ENCODE data around the gene GSTO2.

DNA sequence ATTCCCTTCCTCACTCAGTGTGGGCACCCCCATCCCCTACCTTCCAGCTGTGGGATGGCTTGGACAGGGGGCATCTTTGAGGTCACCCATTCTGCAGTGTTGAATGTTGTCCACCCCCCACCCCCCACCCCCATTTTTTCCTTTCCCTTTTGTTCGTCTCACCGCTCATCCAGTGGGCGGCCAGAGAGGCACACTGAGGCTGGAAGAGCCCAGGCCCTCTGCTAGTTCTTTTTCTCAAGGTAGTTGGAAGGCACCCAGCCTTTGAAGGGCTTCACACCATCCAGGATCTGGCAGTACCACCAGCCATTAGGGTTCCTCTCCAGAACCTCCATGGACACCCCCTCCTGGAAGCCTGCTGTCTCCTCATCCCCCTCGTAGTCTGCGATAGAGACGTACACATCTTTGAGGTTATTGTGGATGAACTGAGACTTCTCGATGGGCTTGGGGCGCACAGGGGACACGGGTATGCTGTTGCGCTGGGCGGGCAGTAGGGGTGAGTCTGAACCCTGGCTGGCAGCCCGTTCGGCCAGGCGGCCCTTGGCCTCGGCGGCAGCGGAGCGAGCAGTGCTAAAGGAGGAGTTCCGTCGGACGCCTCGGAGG, 108.2 kb downstream of the NEURL1 start:
- PRO-cap = no peak
- RAMPAGE, long total RNA, 2 experiments = no peak in any of the 2 experiments

- PRO-cap = no peak
- RAMPAGE, long total RNA, 2 experiments = no peak in any of the 2 experiments
These were observed 158.7 kb downstream of the NEURL1 start for GRCh38 chr10:103651796-103652932.

DNA sequence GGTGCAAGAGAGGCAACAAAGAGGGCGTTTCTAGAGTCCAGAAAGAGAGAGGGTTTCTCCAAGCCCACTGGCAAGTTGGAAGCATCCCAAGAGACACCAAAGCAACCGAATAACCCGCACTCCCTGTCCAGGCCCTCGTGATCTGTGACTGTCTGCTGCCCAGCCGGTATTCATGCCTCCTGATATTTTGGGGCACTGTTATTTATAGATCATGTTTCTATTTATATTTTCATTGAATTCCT, 103.7 kb downstream of the SH3PXD2A start:
- PRO-cap = no peak
- RAMPAGE, long total RNA, 2 experiments = no peak in any of the 2 experiments

DNA sequence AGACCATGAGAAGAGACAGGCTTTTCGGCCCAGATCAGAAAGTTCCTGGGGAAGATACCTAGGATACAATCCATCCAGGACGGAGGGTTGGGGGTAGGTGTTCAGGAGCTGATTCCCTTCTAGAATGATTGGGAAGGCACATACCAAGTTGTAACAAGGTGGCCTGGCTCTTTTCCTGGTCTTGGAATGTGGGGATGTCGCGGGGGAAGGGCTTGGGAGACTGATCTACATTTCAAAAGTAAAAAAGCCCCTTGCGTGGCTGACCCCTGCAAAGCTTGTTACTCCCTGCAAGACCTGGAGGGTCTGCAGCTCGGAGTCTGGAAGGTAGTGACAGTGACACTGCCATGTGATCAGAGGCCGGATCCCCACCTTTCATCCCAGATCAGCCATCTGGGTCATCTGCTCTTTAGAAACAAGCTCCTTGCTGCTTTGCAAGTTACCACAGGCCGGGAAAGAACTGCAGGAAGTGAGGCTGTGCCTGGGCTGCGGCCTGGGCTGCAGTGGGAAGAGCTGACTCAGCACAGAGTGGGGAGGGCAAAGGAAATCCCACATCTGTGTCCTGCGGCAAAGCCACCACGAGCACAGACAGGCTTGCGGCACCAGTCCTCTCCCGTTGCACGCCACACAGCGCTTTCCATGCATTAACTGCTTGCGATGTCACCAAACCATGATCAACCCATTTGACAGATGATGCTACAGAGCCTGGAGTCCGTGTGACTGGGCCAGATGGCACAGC, 97.8 kb downstream of the SH3PXD2A start:
- PRO-cap = no peak
- RAMPAGE, long total RNA, 2 experiments = no peak in any of the 2 experiments

DNA sequence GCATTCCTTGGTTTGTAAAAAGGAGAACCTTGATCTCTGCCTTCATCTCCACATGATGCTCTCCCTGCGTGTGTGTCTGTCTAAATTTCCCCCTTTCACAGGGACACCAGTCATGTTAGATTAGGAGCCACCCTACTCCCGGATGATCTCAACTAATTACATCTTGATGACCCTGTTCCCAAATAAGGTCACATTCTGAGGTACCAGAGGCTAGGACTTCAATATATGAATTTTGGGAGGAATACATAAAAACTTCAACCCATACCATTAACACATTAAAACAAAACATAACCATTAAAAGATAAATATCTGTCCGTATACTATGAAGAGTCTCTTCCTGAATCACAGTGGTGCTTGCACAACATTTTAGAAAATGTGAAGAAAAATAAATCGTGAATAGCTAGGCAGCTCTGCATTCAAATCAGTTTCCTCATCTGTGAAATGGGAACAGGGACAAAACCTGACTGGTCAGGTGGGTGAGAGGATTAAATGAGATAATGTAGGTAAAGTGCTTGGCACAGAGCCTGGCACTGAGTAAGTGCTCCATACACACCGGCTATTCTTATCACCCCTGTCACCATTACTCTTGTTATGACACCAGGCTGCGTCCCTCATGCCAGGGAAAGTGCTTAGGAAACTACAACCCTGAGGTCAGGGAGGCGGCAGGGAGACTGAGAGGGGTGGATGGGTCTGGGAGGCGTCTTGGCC, 78.6 kb downstream of the SH3PXD2A start:
- PRO-cap = no peak
- RAMPAGE, long total RNA, 2 experiments = no peak in any of the 2 experiments

- PRO-cap = no peak
- RAMPAGE, long total RNA, 2 experiments = no peak in any of the 2 experiments
These were observed 19.0 kb downstream of the SH3PXD2A start for GRCh38 chr10:103836449-103836775.

DNA sequence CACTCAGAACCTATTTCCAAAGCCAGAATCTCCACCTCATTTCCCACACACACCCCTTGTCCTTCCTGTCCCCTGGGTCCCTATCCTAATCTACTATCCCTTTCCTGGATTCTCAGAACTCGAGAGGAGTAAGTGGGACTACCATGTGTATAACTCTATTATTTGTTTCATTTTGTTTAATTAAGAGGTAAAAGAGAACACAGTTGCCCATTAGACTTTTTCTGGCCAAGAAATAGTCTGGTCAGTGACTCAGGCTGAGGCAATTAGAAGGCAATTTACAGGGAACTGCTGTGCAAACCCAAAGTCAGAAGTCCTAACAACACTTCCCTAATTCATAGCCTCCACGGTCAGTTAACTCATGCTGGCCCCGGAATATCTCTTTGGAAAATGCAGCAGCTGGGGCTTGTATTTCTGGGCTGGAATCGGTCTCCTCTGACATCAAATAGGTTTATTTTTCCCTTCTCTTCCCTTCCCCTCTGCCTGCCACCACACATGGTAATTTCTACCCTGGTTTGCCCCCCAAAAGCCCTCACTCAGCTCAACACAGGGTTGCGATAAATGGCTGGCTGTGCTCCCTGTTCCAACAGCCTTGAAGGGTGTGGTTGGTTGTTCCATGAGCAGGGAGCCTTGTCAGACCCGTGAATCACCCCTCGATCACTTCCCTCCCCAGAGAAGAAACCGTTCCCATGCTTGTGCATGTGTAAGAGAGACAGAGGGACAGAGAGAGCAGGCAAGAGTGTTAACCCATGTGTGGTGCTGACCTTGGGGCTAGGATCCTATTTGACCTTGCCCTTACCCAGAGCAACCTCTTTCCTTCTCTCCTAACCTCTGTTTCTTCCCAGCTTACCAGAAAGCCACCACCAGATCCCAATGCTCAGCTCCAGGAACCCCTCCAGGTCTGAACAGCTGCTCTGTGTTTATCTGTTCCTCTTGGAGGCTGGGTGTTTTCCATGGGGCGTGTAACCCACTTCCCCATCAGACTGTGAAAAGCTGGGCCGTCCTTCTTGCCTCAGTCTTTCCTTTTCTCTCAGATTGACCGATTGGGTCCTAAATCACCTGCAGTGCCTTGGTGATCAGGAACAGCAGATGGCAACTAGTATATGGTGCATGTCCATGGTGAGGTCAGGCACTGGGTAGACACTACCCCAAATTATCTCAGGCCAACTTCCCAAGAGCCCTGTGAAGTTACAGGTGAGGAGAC, 5.2 kb downstream of the SH3PXD2A start:
- PRO-cap = no peak
- RAMPAGE, long total RNA, 2 experiments = no peak in any of the 2 experiments

DNA sequence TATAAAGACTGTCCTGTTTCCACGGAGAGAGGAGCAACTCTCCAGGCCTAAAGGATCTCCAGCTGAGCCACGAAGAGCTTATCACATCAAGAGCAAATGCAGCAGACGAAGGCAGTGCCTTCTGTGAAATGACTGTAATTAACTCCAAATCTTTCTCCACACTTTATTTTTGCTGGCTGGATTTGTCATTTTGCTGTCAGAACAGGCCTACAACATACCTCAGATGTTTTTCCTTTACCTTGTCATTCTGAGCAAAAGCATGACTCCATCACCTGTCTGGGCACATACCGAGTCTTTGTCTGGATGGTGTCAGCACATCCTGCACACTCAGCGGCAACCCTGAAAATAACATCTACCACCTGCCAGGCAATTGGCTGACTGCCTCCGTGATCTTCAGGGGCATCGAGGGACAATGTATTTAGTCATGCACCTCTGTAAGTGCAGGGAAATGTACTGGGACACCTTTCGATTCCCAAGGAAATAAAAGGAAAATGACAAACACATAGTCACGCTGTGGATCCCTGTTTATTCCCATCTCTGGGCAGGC, 26.3 kb upstream of the SH3PXD2A start:
- PRO-cap = no peak
- RAMPAGE, long total RNA, 2 experiments = no peak in any of the 2 experiments

- PRO-cap = no peak
- RAMPAGE, long total RNA, 2 experiments = no peak in any of the 2 experiments
These were observed 23.6 kb downstream of the STN1 start for GRCh38 chr10:103894241-103894935.

DNA sequence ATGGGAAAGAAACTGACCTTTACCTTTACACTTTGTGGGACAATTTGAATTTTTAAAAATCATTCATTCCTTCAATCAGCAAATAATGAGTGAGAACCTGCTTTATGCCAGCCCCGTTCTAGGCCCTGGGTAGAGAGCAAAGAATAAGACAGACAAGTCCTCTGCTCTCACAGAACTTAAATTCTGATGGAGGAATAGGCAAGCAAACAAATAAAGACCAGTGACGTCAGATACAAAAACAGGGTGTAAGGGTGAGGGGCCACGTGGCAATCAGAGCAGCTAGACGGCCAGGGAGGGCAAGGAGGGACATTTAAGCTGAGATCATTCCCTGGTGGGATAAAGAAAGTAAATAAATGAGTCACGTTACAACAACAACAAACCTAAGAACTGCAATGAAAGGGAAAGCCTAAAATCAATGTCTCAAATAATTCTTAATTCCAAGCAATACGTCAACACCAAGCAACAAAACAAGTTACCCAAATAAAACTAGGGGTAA, 21.8 kb downstream of the STN1 start:
- PRO-cap = no peak
- RAMPAGE, long total RNA, 2 experiments = no peak in any of the 2 experiments

GRCh38 chr10:104008096-104008634, 41.2 kb downstream of the SLK start:
- PRO-cap = no peak
- RAMPAGE, long total RNA, 2 experiments = no peak in any of the 2 experiments

DNA sequence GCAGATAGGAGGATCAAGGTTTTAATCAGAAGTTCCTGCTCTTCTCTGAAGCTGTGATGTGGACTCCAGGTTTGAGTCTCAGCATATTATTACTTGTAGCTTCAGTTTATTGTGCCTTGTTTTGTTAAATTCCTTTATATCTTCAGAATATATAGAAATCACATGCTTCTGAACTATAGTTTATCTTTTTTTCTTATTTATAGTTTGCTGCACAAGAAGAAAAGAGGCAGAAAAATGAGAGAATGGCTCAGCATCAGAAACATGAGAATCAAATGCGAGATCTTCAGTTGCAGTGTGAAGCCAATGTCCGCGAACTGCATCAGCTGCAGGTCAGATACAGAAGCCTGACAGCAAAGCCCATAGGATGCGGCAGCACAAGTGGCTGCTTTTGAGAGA, 53.3 kb downstream of the SLK start:
- PRO-cap = no peak
- RAMPAGE, long total RNA, 2 experiments = no peak in any of the 2 experiments

GRCh38 chr10:104085016-104085475, 634 bp downstream of the COL17A1 start:
- PRO-cap = no peak
- RAMPAGE, long total RNA, 2 experiments = no peak in any of the 2 experiments

DNA sequence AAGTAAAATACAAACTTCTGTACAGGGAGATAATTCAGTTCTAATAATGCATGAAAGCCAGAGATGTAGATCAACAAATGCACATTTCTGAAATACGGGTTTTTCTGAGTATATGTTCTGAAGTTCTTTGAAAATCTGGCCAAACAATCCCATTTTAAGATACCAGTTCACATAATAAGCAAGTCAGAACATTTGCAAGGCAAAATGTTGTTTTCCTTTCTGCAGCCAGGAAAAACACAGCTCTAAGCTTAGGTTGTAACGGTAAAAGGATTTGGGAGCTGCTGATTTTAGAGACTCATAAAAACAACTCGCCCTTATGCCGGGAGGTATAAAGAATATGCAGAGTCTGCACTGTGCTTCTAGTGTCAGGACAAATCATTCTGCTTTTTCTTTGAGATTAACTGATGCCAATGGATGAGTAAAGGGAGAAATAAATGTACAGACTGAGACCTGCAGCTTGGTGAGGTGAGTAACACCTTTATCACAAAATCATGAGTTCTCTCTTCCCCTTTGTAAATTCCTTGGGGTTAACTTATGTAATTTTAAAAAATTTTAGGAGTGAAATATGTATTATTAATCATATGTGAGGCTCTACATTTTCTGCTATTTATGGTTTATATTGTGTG, 2.0 kb upstream of the SFR1 start:
- PRO-cap = no peak
- RAMPAGE, long total RNA, 2 experiments = no peak in any of the 2 experiments

GRCh38 chr10:104268330-104269614, at the start of gene GSTO2:
Gene GSTO2 (plus strand): TSS chr10:104269184.
- PRO-cap = bidirectional peak, plus-strand start at chr10:104269208, minus-strand start at chr10:104269000
- RAMPAGE, long total RNA, 2 experiments = start-site peak on the minus strand in 1 of 2 experiments, at chr10:104268966-104269013 at its widest, 41 reads per replicate

DNA sequence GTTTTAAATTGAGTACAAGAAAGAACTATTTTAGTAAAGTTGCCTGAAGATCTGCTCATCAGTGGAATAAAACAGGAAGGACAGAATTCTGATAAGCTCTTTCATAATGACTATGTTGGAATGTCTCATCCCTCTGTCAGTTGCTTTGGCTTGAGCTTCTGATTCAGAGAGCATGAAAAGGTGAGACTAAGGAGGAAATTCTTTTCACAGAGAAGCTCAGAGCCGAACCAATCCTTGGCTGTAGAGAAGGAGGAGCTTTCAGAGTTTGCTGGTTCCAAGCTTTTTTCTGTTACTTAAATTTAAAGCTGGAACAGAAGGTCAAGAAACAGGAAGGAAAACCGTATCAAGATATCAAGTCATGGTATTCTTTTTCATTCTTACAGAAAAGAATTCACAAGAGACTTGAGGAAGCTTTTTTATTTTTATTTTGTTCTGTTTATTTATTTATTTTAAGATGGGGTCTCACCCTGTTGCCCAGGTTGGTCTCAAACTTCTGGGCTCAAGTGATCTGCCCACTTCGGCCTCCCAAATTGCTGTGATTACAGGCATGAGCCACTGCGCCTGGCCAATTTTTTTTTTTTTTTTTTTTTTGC, 24.1 kb downstream of the GSTO2 start:
- PRO-cap = no peak
- RAMPAGE, long total RNA, 2 experiments = no peak in any of the 2 experiments

GRCh38 chr10:104322963-104323562, 15.2 kb downstream of the ITPRIP start:
- PRO-cap = no peak
- RAMPAGE, long total RNA, 2 experiments = no peak in any of the 2 experiments

DNA sequence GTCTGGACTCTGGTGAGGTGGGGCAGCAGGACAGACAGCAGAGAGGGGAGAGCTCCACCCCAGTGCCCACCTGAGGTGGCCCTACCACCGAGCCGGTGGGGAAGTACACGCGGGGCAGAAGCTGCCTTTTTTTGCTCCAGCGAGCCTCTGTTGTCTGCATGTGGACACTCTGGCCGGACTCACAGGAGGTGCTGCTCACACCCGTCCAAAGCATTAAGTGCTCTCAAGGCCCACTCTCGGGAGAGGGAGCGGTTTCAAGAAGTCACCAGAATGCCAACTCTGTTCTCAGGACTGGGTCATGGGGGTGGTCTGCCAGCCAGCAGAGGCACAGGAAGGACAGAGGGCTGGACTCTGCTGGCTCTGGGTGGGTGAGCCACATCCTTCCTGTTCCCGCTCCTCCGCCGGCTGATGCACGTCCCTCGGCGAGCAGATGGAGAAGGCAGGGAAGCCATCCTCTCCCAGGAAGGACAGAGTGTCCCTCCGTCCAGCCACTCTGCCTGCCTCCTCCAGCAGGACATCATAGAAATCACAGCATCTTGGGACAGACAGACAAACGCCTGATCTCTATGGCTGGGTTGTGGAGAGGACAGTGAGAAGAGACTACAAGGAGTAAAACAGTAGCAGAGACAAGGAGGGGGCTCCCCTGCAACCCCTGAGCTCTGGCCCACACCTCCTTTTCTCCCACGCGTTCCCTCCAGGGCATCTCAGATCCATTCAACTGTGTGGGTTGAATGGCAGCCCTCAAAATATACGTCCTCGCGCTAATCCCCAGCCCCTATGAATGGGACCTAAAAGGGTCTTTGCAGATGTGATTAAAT, 12.1 kb downstream of the ITPRIP start:
- PRO-cap = no peak
- RAMPAGE, long total RNA, 2 experiments = no peak in any of the 2 experiments

GRCh38 chr10:104332294-104333090, 5.8 kb downstream of the ITPRIP start:
- PRO-cap = no peak
- RAMPAGE, long total RNA, 2 experiments = no peak in any of the 2 experiments

GRCh38 chr10:105742351-105742690, 1101.2 kb downstream of the SORCS3 start:
- PRO-cap = no peak
- RAMPAGE, long total RNA, 2 experiments = no peak in any of the 2 experiments